Skeletal muscle satellite cell (primary cell): Measurements from ENCODE around the gene SH2D3C.

DNA sequence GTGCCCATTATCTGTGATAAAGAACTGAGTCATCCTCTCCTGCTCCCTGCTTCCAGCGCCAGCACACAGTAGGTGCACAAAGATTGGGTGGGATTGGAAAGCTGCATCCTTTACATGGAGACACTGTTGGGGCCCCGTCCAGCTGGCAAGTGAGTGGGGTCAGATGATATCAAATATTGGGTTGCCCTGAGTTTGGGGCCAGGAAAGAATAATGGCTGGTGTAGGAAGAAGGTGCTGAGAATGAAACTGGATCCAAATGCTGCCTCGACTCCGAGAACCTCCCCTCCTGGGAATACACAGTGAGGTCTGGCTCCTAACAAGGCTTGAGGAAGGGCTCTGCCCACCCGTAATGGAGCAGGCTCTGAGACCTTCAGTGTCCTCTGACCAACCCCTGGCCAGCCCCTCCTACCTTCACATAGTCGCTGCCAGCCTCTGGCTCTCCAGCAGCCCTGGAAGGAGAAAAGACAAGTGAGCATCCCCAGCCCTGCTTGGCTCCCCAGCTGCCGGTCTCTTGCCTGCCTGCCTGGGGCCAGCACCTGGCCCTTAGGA is 17.2 kb downstream of the SH2D3C start:
- CAGE, long polyA plus RNA = no peak

DNA sequence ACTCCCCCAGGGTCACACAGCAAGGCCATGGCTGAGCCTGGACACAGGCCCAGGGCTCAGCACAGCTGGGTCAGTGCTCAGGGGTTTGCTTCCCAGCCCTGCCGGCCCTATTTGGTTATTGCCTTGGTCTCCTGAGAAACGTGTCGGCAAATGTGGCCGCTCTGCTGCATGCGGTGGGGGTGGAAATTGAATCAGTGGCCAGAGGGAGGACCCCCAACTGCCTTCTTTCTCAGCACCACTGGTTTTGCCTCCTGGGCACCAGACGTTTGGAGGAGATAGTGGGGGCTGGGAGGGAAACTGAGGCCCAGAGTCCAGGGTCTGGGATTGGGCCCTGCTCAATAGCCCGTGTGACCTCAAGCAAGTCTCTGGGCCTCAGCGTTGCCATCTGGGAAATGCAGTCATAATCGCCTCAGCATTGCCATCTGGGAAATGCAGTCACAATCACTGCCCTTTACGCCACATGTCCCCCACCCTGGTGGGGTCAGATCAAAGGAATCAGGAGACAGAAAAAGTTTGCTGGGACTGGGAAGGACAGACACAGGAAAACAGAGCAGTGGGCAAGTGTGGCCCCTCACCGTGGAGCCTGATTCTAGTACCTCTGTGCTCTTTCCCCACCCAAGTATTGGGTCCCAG is 1.6 kb downstream of the SH2D3C start:
- CAGE, long polyA plus RNA = no peak

DNA sequence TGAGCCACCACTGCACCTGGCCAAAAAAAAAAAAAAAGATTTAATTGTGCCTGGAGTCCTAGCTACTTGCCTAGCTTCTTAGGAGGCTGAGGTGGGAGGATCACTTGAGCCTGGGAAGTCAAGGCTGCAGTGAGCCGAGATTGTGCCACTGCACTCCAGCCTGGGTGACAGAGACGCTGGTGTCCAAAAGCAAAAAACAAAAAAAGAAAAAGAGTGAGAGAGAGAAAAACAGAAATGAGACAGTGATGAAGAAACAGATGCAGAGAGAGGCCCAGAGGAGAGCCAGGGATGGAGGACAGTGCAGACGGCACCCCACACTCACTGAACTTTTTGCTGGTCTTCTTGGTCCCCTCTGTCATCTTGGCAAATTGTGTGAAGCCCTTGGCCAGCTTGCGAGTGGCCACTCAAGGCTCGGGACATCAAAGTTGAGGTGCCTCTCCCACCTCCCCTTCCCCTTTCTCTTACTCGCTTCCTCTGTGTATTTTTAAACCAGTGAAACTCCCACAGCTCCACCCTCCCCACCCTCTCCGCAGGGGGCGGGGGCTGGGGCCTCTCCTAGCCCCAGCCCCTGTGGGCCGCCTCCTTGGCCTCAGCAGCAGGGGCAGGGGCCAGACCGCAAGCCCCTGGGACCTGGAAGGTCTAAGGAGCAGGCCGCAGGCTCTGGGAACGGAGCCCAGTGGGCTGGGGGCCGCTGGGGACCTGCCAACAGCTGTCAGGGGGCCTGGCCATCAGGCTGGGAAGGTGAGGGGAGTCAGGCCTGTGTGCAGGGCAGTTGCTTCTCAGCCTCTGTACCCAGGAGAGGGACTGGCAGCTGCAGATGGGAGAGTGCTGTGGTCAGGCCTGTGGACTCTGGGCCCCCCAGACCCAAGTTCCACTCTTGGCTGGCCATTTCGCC is at the start of gene SH2D3C:
SH2D3C (minus strand) TSS at position 398 of the 895 bp plus-strand sequence.
- CAGE, long polyA plus RNA = no peak

GRCh38 chr9:127787945-127788712 is 2.3 kb downstream of the CDK9 start:
- CAGE, long polyA plus RNA = no peak

GRCh38 chr9:127796194-127796880 is 6.3 kb upstream of the FPGS start:
- CAGE, long polyA plus RNA = no peak

DNA sequence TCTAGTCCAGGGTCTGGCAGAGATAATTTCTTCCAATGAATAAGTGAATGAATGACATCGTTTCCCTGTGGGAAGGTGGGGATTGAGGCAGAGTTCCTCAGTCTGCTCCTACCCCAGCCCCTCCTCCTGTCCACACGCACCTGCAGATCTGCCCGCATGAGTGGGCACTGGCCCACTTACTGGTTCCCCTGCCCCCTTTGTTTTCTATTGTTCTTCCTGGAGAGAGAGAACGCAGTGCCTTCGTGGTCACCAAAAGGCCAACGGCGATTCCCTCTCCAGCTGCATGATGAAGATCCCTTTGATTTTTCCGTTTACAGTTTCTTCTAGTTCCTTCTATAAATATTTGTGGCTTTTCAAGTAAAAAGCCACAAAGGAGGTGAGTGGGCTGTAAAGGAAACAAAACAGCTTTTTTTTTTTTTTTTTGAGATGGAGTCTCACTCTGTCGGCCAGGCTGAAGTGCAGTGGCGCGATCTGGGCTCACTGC is 5.8 kb upstream of the FPGS start:
- CAGE, long polyA plus RNA = no peak

- CAGE, long polyA plus RNA = no peak
Measured at GRCh38 chr9:127803462-127804601, 1.1 kb downstream of the FPGS start.

GRCh38 chr9:127833421-127833829 is 21.0 kb downstream of the ENG start:
- CAGE, long polyA plus RNA = no peak

DNA sequence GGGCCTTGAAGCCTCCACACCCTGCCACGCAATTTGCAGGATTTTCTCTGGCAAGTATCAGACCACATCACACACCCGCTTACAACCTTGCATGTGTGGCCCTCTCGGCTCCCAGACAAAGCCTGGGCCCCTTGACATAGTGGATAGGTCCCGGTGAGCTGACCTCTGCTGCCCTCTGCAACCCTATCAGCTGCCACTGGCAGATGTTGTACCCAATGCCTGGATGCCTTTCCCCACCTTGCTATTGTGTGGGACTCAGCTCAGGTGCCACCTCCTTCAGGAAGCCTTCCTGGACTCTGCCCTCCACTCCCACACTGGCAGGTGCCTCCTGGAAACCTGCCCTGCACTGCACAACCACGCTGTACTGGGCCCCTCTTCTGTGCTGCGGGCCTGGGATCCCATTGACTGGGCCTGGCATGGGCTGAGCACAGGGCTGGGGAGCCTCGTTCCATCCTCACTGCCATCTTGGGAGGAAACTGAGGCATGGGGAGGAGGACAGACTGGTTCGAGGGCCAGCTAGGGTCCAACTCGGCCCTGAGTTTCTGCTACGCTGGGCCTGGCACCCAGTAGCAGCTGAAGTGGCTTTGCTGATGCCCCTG is 1.5 kb downstream of the AK1 start:
- CAGE, long polyA plus RNA = no peak

DNA sequence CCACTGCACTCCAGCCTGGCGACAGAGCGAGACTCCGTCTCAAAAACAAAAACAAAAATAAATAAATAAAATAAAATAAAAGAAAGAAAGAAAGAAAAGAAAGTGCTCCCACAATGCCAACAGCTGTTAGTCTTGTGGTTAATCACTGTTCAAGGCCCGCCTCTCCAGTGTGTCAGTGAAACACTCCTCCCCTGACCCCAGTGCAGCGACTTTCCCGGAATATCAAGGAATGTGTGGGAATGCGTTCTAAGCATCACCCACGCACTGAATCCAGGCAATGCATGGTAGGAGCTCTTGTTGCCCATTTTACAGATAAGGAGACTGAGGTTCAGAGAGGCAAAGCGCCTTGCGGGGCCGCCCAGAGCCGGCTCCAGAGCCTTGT is 1.1 kb downstream of the ST6GALNAC6 start:
- CAGE, long polyA plus RNA = no peak

GRCh38 chr9:127904350-127905240 is 5.2 kb upstream of the ST6GALNAC6 start:
- CAGE, long polyA plus RNA = no peak

DNA sequence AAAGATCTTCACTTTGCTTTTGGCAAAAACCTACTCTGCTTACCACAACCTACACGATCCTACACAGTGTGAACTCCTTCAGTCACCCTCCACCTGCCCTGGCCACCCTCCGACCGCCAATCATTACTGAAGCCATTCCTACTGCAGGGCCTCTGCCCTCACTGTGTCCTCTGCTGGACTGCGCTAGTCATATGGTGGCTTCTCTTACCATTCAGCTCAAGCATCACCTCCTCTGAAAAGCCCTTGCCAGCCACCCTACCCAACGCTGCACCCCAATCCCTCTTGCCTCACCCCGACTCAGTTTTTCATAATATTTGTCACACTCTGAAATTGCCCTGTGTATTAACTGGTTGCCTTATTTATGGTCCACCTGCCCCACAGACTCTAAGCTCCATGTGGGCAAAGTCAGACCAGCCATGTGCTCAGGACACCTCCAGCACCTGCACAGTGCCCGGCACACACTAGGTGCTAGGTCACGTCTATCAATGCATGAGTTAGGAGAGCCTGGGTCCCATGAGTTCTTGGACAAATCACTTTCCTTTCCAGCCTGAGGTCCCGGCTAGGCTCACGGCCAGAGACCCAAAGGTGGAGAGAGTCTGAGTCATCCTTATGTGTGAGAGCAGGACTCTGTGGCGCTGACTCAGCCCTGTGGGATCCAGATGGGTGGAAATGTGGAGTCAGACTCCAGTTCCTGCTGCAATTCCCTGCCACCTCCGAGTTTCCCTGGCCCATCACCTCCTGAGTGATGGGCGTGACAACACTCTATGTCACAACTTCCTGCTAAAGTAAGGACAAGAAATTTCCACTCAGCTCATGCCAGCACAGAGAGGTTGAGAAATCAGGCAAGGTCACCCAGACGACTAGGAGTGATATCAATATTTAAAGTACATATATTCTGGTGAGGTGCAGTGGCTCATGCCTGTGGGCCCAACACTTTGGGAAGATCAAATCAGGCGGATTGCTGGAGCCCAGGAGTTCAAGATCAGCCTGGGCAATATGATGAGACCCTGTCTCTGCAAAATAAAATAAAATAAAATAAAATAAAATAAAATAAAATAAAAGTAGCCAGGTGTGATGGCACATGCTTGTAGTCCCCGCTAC is 2.4 kb upstream of the ST6GALNAC4 start:
- CAGE, long polyA plus RNA = no peak

DNA sequence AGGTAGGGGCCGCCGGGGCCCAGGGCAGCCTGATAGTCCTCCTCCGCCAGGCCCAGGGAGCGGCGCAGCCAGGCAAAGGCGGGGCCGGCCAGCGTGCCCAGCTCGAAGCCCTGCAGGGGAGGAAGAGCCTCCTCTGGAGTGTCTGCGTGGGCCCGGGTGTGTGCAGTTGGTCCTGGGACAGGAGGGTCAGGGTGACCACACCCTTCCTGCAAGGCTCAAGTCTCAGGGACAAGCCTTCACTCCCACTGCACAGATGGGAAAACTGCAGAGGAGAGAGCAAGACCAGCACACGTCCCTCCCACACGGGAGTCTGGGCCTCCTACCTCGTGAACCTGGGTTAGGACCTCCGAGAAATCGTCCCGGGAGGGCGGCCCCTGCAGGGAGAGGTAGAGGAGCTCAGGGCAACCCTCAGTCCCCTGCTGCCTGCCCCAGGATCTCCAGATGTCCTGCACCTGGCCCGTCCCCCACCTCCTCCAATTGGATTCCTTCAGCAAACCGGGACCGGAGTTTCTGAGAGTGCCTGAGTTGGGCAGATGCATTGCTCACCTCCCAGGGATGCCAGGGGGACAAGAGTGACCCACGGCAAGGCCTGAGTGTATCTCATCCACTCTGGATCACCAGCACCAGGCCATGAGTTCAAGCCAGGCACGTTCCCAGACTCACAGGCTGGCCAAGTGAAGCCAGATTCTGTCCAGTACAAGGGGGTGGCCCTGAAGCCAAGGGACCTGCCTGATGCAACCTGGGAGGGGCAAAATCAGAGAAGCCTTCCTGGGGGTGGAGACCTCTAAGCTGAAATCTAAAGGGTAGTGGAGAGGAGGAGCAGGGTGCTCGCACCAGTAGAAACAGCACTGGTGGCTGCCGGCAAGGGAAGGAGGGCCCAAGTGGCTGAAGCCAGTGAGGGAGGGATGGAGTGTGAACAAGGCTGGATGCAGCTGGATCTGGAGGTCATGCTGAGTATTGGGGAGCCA is 2.2 kb downstream of the PIP5KL1 start:
- CAGE, long polyA plus RNA = start-site peak on the minus strand centred at position 61 of the sequence, 52 bp wide, 21 and 18 reads in 2 replicates

GRCh38 chr9:127943432-127944084 is 5.9 kb upstream of the DPM2 start:
- CAGE, long polyA plus RNA = no peak

DNA sequence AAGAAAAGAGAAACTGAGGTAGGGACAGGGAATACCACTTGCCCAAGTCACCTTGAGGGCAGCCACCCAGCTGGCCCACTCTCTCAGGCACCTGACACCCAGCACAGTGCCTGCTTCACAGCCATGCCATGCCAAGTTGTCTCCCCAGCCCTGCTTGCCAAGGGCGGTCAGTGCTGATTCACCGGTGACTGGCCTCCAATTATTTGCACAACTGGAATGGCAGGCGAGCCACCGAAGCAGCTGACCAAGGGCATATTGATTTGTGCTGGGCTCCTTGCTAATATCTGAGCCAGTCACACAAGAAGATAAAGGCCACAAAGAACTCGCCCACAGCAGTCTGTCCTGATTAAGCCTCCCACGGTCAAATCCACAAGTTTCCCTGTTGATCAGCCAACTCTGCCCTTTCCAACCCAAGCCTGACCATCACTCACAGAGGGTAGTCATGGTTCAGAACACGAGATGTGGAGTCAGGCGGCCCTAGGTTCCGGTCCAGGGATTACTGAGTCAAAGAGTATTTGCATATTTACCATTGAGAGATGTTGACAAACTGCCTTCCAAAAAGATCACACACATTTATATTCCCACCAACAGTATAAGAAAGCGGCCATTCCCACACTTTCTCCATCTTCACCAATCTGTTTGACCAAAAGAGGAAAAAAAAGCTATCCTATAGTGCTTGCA is 6.4 kb upstream of the EEIG1 start:
- CAGE, long polyA plus RNA = no peak

- CAGE, long polyA plus RNA = no peak
Measured at GRCh38 chr9:128027210-128027682, 39.9 kb downstream of the NAIF1 start.

- CAGE, long polyA plus RNA = no peak
Measured at GRCh38 chr9:128071945-128073134, 4.3 kb downstream of the SLC25A25 start.

DNA sequence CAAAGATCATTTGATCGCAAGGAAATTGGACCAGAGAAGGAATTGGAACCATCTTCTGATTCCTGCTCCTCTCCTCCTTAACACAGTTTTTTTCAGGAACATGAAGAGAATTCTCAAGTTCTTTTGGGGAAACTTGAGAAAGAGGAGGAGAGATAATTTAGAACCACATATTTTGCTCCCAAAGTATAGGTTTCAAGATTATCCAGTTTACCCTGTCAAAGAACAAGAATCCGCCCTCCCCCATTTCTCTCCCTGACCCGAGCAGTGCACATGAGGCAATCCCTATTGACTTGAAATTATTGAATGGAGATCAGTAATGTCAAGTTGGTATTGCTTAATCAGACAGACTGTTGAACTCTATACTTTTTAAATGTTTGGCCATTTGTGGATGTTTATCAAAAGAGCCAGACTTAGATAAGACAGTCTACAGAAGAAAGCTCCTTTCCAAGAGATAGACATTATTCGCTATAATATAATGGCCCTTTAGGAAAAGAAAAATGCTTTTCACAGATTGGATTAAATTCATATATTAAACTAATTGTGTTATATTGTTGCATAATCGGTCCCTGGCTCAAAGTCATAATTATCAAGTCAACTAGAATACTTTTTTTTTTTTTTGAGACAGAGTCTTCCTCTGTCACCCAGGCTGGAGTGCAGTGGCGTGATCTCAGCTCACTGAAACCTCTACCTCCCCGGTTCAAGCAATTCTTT is 5.3 kb downstream of the SLC25A25 start:
- CAGE, long polyA plus RNA = no peak

DNA sequence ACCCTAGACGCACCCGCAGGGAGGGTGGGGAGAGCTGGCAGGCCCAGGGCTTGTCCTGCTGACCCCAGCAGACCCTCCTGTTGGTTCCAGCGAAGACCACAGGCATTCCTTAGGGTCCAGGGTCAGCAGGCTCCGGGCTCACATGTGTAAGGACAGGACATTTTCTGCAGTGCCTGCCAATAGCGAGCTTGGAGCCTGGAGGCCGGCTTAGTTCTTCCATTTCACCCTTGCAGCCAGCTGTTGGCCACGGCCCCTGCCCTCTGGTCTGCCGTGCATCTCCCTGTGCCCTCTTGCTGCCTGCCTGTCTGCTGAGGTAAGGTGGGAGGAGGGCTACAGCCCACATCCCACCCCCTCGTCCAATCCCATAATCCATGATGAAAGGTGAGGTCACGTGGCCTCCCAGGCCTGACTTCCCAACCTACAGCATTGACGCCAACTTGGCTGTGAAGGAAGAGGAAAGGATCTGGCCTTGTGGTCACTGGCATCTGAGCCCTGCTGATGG is 19.9 kb downstream of the PTGES2 start:
- CAGE, long polyA plus RNA = no peak

DNA sequence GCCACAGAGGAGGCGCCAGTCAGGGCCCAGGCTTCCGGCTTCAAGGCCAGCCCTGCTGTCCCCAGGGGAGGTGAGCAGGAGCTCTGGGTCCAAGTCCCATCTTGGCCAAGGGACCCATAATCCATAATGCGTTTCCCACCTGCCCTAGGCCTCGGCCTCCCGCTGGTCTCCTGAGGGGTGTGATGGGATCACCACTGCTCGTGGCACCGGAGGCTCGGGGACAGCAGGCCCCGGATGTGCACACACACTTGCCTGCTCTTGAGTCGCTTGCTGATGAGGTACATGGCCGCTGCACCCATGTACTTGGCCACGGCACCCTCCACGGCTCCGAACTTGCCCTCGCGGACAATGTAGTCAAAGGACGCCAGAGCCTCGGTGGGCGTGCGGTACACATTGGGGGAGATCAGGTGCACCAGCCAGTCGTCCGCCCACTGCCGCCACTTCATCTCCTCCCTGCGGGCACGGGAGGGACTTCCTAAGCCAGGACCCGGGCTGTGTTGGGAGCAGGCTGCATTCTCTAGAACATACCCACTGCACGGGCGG is 4.8 kb downstream of the PTGES2 start:
- CAGE, long polyA plus RNA = no peak